ENCODE measurements around a stretch of chr1.

GRCh38 chr1:116060663-116061561 is 50.3 kb upstream of the MAB21L3 start:
- PRO-cap, 4 experiments, result no peak in any of the 4 experiments
- RAMPAGE, long total RNA, 4 experiments, result no peak in any of the 4 experiments

DNA sequence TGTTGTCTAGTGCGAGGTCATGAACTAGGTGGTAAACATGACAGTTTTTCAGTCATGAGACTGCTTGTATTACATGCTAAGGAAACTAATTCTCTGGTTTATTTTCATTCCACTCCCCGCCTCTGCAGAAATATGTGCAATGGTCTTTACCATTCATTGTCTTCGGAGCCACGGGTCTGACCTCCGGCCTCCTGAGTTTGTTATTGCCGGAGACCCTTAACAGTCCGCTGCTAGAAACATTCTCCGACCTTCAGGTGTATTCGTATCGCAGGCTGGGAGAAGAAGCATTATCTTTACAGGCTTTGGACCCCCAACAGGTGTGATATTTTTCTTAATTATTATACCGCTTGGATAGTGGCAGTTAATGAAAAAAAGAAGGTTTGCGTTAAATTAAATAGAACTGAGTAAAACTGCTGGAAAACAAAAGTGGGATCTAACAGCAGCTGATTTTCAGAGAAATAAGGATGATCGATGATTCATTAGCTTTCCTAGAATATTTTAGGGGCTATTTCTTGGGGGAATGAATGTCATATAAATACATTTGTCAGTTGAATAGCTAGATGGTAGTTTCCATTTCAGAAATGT is 44.7 kb upstream of the MAB21L3 start:
- PRO-cap, 4 experiments, result no peak in any of the 4 experiments
- RAMPAGE, long total RNA, 4 experiments, result no peak in any of the 4 experiments

DNA sequence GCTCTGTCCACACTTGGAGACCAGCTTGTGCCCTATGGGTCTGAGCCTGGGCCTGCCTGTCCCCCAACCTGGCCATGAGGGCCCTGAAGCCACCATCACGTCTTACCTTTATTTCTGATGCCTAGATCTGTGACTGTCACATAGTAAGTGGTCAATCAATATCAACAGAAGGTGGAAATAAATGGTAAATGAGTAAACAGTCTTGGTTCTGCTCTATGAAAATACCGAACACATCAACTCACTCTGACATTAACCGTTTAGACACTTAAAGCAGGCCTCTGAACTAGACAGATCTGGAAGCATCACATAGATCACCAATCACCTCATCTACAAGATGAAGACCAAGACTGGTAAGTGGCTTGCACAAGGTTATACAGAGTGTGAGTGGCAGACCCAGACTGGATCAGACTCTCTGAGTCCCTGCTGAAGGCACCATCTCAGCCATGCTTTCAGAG is 79.6 kb downstream of the CD58 start:
- PRO-cap, 4 experiments, result no peak in any of the 4 experiments
- RAMPAGE, long total RNA, 4 experiments, result start-site peak on the minus strand in 1 of 4 experiments, centred at position 219 of the sequence, 9 reads per replicate

- PRO-cap, 4 experiments, result no peak in any of the 4 experiments
- RAMPAGE, long total RNA, 4 experiments, result no peak in any of the 4 experiments
Measured at GRCh38 chr1:116769192-116769420, 14.9 kb downstream of the CD2 start.

GRCh38 chr1:116853581-116854147 is 56.1 kb upstream of the PTGFRN start:
- PRO-cap, 4 experiments, result no peak in any of the 4 experiments
- RAMPAGE, long total RNA, 4 experiments, result no peak in any of the 4 experiments

DNA sequence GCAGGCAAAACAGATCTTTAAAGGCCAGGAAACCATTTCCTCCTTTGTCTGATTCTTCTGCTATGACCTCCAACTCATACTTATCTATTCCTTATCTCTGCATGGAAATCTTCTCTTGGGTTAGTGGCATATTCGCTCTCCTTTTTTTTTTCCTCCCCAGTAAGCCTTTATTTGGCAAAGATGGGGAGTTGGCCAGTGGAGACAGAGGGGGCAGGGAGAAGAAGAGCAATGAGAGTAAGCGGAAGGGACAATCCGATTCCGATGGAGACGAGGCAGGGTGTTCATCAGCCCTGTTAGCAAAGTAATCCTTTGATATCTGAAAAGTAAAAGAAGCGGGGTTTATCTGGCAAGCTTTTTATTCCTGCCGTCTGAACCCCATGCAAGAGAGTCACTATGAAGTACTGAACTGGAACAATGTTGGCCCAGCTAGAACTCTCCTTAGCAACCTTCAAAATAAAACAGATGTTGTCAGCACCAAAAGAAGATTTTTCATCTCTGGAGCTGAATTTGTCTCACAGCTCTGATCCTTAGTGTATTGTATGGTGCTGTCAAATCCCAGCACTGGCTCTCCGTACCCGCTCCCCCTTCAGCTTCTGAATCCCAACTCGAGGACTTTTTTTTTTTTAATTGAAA is 40.9 kb downstream of the PTGFRN start:
- PRO-cap, 4 experiments, result no peak in any of the 4 experiments
- RAMPAGE, long total RNA, 4 experiments, result no peak in any of the 4 experiments

DNA sequence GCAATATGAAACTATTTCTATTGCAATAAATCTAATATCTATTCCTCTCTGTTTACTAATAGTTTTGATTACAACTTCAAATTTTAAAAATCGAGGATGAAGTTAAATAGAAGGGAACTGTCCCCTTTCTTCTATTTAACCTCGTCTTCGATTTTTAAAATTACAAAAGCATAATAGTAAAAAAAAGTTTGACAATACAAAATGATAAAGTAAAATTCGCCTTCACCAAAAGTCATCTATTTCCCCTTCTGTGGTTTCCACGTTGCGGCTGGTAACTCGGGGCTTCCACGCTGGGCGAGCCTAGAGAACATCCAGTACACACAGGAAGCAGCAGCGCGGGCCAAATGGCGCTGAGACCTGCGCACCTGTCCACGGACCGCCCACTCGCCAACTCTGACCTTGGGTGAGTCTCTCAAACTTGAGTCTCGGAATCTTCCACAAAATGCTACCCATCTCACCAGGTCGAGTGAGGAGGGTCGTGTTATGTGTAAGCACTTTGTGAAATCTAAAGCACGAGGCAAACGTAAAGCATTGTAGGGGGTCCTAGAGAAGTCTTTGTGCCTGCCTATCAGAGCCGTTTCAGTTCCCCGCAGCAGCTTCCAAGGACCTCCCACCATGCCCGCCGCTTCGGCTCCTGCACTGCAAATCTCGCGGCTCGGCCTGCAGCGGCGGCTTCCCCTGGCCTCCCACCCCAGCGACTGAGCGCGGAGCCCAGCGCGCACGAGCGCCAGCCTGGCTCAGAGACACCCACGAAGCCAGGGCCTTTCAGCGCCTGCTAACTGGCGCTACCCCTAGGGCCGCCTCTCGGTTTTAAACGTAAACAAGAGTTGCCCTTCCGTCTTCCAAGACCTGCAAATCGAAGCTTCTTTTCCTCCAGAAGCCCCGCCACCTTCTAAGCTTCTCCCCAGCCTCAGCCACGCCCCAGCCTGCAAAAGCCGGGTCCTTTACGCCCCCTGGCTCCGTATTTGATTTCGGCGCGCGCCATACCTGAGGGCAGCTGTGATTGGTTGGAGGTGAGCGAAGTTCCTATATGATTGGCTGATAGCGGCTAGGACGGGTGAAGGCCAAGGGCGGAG is 641 bp upstream of the TTF2 start:
- PRO-cap, 4 experiments, result peak in 4 of 4 experiments; most common plus-strand start position 343 of the sequence (in 1); most common minus-strand start position 894 of the sequence (in 4)
- RAMPAGE, long total RNA, 4 experiments, result start-site peak on the minus strand in 1 of 4 experiments, centred at position 317 of the sequence, 5 reads per replicate

- PRO-cap, 4 experiments, result no peak in any of the 4 experiments
- RAMPAGE, long total RNA, 4 experiments, result no peak in any of the 4 experiments
Measured at GRCh38 chr1:117074846-117075291, 14.7 kb downstream of the TTF2 start.

GRCh38 chr1:117114768-117115311 is 6.7 kb downstream of the TRIM45 start:
- PRO-cap, 4 experiments, result no peak in any of the 4 experiments
- RAMPAGE, long total RNA, 4 experiments, result no peak in any of the 4 experiments

GRCh38 chr1:117121236-117121605 is 328 bp downstream of the TRIM45 start:
- PRO-cap, 4 experiments, result peak in 2 of 4 experiments; most common plus-strand start chr1:117121498 (in 2); most common minus-strand start chr1:117121388 (in 2)
- RAMPAGE, long total RNA, 4 experiments, result no peak in any of the 4 experiments

- PRO-cap, 4 experiments, result no peak in any of the 4 experiments
- RAMPAGE, long total RNA, 4 experiments, result no peak in any of the 4 experiments
Measured at GRCh38 chr1:117209008-117209619, 1.6 kb downstream of the VTCN1 start.

DNA sequence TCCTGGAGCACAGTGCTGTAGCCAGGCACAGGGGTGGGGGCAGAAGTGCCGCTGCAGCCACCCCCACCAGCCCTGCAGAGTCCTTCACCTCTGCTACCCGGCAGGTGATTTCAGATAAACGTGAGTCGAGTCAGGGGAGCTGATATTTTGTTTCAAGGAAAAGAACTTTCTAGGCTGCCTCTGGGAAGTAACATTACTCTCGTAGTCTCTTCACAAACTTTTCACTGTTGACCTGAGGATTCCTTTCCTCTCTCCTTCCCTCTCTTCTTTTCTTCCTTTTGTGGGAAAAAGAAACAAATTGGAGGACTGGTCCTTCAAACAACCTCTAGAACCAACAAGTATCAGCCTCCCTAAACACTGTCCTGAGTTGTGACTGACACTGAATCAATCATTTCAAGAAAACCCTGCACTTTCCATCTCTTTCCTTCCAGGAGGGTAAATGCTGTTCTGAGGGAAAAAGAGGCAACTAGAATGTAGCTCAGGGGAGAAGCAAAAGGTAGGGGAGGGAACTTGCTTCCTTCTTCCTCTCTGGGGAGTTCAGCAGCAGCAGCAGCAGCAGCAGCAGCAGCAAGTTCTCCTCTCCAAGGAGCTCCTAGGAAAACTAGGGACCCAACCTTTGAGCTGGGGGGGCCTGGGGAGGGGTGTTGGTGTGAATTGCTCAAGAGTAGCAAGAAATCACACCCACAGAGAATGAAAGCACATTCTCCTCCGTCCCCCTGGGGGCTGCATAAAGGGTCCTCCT is 881 bp downstream of the VTCN1 start:
- PRO-cap, 4 experiments, result no peak in any of the 4 experiments
- RAMPAGE, long total RNA, 4 experiments, result no peak in any of the 4 experiments

DNA sequence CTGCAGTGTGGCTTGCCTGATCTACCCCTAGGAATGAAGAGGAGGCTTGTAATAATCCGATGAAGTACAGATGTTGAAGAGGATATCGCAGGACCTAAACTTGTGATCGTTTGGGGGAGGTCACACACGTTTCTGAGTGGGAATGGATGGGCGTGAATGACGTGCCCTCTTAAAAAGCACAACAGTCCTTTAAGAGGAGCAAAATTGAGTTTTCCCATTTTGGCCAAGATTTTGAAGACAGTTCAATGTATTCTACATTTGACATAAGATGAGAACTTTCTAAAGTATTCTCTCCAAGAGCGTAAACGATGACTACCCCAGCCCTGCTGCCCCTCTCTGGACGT is 599 bp downstream of the MAN1A2 start:
- PRO-cap, 4 experiments, result no peak in any of the 4 experiments
- RAMPAGE, long total RNA, 4 experiments, result no peak in any of the 4 experiments

DNA sequence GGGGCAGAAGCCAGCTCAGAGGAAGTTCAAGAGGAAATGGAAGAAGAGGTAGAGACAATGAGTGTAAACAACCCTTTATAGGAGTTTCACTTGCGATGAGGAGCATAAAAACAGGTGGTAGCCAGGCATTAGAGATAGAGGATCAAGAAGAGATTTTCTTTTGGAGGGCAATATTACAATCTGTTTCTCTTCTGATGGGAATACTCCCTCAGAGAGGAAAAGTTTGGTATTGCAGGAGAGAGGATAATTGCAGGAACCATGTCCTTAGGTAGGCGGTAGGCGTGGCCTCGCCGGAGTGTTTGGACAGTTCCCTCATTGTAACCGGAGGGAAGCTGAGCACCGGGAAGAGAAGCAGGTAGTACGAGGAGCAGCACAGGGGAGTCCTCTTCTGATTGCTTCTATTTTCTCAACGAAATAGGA is 68.4 kb upstream of the TENT5C start:
- PRO-cap, 4 experiments, result no peak in any of the 4 experiments
- RAMPAGE, long total RNA, 4 experiments, result no peak in any of the 4 experiments

- PRO-cap, 4 experiments, result no peak in any of the 4 experiments
- RAMPAGE, long total RNA, 4 experiments, result no peak in any of the 4 experiments
Measured at GRCh38 chr1:117541054-117541428, 64.8 kb upstream of the TENT5C start.

- PRO-cap, 4 experiments, result peak in 4 of 4 experiments; most common plus-strand start chr1:117605333 (in 3); most common minus-strand start chr1:117605759 (in 4)
- RAMPAGE, long total RNA, 4 experiments, result no peak in any of the 4 experiments
Measured at GRCh38 chr1:117605030-117605872, 597 bp upstream of the TENT5C start.

DNA sequence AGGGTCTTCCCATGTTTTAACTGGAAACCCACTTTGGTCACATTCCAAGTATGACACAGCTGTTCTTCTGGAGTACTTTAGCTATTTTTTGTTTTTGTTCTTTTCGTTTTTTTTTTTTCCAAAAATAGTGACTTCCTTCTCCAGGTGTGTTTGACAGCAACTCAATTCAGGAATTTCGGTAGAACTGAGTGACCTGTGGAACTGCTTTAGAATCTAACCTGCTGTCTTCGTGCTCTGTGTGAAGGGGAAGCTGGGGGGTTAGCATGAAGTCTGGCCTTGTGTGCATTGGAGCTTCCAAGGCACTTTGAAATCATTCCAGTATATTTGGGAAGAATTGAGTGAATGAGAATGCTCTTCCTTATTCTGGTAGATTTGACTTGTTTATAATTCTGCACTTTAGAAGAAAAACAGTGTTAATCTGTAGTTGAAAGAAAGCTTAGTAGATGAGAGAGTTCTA is 19.2 kb downstream of the TENT5C start:
- PRO-cap, 4 experiments, result no peak in any of the 4 experiments
- RAMPAGE, long total RNA, 4 experiments, result no peak in any of the 4 experiments

DNA sequence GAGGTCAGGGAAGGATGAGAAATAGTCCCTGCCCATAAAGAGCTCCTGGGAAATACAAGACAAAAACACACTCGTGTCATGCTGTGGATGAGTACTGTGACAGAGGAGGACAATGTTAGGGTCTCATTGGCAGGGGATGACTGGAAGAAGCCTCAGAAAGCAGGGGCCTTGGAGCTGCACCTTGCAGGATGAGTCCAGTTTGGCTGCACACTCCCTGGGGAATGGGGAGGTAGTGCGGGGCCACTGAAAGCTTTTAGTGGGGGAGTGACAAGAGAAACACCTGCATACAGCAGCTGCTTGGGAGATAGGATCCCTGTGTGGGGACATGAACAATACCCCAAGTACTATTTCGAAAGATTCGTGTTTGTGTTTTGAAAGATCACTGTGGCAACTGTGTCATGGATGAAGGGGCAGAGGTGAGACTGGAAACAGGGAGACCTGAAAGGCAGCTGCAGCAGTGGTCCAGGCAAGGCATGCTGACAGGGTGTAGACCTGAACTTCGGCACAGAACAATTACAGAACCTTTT is 32.8 kb downstream of the TENT5C start:
- PRO-cap, 4 experiments, result peak in 1 of 4 experiments; most common plus-strand start position 457 of the sequence (in 1); most common minus-strand start position 220 of the sequence (in 1)
- RAMPAGE, long total RNA, 4 experiments, result no peak in any of the 4 experiments

- PRO-cap, 4 experiments, result peak in 1 of 4 experiments; most common plus-strand start chr1:117659006 (in 1); most common minus-strand start chr1:117658882 (in 1)
- RAMPAGE, long total RNA, 4 experiments, result start-site peak on the plus strand in 1 of 4 experiments, at chr1:117659027-117659068 at its widest, 5 reads per replicate
Measured at GRCh38 chr1:117658760-117659342, 53.0 kb downstream of the TENT5C start.

DNA sequence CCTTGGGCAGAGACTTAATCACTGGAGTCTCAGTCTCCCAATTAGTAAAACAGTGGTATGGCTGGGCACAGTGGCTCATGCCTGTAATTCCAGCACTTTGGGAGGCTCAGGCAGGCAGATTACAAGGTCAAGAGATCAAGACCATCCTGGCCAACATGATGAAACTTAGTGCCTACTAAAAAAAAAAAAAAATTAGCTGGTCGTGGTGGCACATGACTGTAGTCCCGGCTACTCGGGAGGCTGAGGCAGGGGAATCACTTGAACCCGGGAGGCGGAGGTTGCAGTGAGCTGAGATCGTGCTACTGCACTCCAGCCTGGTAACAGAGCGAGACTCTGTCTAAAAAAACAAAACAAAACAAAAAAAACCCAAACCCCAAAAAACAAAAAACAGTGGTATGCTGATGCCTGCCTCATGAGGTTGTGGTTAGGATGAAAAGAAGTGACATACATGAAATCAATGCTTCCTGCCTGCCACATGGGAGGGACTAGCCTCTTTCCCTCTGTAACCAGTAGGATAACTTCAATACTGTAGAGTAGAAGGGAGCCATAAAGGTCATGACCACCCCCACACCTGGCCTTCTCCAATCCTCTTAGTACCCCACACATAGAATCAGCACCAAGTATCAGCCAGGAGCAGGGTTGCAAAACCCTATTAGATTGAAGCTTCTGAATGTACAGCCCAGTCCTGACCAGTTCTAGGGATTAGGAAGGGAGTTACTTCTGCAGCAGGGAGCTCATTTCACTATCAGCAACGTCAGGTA is 55.1 kb downstream of the TENT5C start:
- PRO-cap, 4 experiments, result peak in 1 of 4 experiments; most common plus-strand start position 523 of the sequence (in 1)
- RAMPAGE, long total RNA, 4 experiments, result no peak in any of the 4 experiments

All from spleen (tissue), 7 donors.